SJSA1 (cell line): ENCODE data around the genes ABCB10 and TSNAX.

DNA sequence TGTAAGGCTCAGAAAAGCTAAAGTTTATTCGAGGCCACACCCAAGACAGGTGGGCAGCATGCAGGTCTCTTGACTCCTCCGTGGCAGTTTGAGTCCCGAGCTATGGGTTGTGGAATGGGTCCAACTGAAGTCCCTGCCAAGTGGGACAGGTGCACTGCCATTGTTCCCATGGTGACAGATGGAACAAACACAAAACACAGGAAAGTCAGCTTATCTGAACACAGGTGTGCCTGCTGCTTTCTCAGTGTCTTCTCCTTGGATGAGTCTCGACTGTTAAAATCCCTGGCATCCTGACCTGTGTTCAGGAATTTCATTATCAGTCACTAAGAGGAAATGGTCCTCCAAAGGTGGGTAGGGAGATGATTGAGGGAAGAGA lies 99.0 kb upstream of the RAB4A start:
- RAMPAGE, long total RNA, result no peak

- RAMPAGE, long total RNA, result no peak
Observed at GRCh38 chr1:229225153-229225747, 45.7 kb upstream of the RAB4A start.

GRCh38 chr1:229558385-229559520 lies at the start of gene ABCB10:
Gene ABCB10 (minus strand): TSS chr1:229558707.
- RAMPAGE, long total RNA, result no peak

DNA sequence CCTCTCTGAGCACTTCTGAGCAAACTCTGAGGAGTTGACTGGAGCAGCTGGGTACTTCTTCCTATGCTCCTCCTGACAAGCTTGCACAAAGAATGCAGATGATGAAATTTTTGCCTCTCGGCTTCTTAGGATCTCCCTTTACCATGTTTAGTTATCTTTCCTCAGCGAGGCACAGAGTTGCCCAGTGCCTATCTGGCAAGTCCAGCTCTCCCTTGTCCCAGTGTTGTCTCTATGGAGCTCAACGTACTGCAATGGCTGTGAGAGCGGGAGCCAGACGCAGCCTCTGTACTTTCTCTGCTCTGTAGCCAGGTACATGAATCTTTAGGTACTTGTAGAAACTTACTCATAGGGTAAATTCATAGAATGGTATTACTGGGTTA lies 79.7 kb downstream of the URB2 start:
- RAMPAGE, long total RNA, result no peak

- RAMPAGE, long total RNA, result no peak
Observed at GRCh38 chr1:229897432-229897748, 169.6 kb upstream of the GALNT2 start.

DNA sequence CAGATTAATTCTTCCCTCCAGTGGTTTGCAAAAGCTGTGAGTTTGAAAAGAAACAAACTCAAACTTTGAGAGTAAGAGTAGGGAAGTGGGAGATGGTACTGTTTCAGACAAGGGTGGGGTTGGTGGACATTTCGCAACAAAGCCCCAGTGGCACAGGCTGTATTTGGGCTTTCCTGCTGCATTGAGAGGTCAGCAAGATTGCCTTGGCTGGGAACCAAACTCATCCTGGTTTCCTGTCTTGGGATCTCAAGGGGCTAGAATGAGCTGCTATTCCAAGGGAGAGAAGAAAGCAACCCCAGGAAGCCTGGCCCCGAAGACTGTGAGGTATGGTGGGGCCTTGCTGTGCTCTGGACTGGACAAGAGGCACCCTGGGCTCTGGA lies 64.6 kb upstream of the GALNT2 start:
- RAMPAGE, long total RNA, result no peak

- RAMPAGE, long total RNA, result no peak
Observed at GRCh38 chr1:230103453-230104101, 36.5 kb downstream of the GALNT2 start.

- RAMPAGE, long total RNA, result no peak
Observed at GRCh38 chr1:230113815-230114657, 47.0 kb downstream of the GALNT2 start.

- RAMPAGE, long total RNA, result no peak
Observed at GRCh38 chr1:230210744-230211267, 143.8 kb downstream of the GALNT2 start.

DNA sequence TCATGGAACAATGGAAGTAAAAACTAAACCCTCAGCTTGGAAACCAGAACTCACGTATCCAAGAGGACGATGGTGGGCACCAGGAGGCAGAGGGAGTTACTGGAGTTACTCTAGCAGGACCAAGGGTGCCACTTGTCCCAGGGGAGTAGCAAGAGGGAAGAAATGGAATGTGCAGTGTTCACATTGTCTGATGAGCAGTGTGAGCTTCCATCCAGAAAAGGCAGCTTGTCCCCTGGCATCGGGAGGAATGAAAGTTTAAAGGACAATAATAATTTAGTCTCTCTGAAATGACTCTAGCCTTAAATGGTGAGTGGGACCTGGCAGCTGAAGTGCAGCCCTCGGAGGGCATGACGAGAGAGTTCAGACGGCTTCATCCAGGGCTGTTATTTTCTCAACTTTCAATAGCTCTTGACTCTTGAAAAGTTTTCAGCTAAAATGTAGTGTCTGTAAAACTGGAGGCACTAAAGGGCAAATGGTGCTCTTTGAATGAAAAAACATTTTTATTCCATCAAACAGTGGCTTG lies 157.1 kb downstream of the GALNT2 start:
- RAMPAGE, long total RNA, result no peak

DNA sequence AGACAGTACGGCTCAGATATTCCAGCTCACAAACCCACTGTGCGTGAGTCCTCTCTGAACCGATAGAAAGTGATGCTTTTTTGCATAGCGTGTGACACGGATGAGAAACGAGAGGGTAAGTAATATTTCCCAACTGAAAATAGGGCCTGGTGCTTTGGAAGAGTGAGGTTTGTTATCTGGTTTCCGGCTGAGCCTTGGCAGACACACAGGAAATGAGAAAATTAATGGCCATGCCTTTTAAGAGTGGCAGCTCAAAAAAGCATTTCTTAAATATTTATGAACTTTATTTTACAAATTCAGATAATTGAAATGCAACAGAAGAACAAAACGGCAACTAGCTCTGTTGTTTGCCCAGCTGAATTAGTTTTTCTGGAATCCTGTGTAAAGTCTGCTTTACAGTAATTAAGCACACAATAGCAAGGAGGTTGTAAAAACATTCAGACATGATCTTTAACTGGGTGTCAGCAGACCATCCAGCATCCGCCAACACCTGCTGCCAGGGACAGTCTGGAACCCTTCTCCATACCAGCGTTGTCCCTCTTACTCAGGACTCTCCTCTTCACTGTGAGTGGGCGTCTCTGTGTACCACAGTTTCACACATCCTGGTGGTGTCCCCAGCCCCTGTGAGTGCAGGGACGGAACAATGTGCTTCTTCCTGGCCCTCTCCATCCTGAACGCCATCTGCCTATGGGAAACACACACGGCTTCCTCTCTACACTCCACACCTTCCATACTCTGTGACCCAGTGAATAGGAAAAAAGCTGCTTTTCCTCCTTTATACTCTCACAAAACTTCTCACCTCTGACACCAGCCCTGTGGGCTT lies 155.4 kb downstream of the PGBD5 start:
- RAMPAGE, long total RNA, result no peak

DNA sequence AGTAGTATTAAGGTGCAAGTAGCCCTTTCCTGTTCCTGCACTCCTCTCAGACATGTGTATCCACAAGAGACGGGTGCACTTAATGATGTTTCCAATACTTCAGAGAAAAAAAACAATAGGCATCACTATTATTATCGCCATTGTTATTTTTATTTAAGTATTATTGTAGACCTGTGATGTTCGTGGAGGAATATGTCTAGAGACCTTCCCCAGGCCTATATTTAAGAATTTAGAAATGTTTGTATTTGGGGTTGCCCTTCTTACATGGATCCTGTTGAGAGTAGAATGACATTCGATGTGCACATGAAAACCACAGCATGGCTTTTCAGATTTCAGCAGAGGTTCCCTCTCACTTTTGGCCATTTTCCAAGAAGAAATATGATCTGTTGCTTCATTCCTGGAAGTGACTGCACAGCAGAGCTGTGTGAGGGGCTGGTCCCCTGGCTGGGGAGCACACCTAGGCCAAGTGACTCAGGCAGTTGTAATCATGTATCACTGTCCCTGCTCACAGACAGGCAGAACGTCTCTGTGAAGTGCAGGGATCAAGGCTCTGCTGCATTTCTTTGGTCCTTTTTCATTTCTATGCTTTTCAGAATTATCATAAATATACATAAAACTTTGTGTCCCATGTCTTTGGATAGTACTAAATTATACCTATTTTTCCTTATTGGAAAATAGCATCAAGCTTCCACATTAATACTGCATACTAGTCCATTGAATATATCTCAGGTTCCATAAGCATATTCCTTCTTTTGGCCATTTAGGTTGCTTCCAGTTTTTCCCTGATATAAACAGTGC lies 32.3 kb downstream of the AGT start:
- RAMPAGE, long total RNA, result no peak

- RAMPAGE, long total RNA, result no peak
Observed at GRCh38 chr1:230785905-230786462, 38.8 kb downstream of the CAPN9 start.

DNA sequence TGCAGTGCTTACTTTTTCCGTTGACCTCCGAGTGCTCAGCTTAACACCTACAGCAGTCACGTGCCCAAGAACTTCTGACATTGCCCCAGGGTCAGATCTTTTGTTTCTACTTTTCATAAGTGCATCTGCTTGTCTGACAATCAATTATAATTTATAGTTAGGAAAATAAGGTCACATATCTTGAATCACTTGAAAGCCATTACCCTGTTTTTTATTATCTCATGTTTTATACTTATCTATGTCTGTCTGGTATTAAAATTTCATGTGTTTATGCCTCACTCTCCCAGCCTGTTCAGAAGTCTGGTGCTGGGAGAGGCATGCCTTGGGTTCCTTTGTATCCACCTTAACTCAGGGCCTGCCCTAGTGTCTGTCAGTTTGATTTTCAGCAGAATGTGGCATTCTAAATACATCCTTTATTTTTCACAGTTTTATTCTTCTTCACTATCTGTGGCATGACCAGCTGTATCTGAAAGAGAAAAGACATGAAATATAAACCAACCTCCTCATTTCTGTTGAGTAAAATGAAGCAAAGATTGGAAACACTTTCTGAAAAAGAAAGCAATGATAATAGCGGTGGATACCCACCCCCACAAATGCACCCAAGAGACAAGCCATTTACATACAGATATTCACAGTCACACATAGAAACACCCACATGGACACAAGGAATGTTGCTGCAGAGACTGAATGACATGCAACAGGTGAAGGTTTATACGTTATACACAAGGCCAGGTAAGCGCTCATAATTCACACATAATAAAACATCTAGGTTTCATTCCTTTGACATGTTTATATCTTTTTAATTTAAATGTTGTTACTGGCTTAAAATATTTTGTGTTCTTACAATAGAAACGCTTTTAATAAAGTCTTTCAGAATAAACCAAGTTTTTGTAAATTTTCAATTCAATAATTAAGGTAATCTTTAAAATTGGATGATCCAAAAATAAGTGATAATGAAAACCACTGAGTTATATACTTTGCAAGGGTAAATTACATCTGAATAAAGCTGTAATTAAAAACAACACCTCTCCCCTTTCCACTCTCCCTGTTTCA lies 21.1 kb downstream of the ARV1 start:
- RAMPAGE, long total RNA, result no peak

GRCh38 chr1:231161074-231161461 lies 790 bp upstream of the TRIM67 start:
- RAMPAGE, long total RNA, result no peak

- RAMPAGE, long total RNA, result no peak
Observed at GRCh38 chr1:231362253-231362780, 24.2 kb downstream of the SPRTN start.

DNA sequence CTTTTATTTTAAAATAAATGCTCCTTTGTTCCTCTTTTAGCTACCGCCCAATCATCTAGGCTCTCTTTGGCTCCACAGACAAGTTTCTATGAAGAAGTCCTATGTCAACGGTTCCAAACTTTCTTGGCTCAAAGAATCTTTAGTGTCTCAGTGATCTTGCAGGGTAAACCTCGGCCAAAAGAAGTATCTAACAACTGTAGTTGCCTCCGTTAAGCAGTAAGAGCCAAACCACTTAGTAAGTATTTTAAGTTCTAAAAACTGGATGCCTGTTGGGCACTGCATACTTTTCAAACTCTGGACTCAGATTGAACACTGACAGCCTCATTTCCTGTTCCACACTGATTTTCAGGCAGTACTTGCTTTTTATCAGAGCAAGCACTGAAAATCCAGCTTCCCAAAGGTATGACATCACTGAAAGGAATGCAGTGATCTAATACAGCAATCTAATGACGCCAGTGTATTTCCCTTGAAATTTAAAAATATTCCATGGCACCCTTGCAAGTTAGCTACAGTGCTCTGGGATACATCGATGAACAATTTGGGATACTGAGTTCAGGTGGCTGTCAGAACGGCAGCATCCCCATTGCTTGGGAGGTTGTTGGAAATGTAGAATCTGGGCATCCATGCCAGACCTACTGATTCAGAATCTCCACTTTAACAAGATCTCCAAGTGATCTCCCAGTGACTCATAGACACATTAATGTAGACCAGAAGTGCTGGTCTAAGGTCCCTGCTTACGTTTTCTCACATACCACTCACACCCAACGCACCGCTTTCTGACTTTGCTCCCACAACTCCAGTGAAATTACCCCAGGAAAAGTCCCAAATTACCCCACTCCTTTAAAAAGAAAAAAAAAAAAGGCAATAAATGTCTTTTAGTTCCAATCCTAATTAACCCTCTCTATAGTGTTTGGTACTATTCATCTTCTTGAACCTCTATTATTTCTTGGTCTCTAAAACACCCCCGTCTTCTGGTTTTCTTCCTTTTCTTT lies 26.6 kb downstream of the EGLN1 start:
- RAMPAGE, long total RNA, result no peak

DNA sequence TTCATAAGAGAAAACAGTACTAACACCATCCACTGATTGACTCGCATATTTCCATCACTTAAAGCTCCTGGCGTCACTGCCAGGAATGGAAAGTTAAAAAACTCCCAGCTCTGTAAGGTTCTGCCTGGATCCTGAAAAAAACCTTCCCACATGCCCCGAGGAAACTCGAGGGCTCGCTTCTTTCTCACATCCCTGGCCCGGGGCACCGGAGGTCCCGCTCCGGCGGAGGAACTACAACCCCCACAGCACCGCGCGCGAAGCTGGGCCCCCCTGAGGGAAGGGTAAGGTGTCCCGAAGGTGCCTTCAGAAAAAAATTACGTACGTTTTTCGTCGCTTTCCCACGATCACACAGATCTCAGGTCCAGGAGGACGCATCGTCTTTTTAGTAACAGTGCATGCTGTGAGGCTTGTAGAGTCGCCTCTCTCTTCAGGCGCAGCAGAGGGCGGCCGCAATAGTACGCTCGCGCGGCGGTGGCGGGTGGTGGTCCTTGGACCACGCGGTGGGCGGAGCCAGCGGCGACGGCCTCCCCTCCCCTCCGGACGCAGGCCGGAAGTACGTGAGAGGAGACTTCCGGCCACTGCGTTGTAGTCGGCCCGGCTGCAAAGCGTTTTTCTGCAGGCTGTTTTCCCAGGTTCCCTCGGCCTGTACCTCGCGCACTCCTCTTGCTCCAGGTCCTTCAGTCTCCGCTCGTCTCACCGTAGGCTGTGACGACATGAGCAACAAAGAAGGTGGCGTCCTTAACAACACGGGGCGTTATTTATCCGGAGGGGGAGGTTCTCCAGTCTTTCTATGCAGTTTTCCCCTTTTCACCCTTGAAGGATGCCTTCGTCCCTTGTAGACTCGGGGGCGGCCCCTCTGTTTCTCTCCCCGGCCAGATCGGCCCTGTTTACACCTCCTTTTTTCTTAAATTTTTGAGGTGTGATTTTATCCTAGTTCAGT lies at the start of gene TSNAX:
Gene TSNAX (plus strand): TSS at position 572 of the 940 bp plus-strand sequence.
- RAMPAGE, long total RNA, result start-site peak on the minus strand centred at position 458 of the sequence, 63 bp wide, 104 and 34 reads in 2 replicates; start-site peak on the plus strand centred at position 606 of the sequence, 72 bp wide, 229 and 143 reads in 2 replicates

GRCh38 chr1:231529038-231529412 lies 556 bp downstream of the TSNAX start:
- RAMPAGE, long total RNA, result no peak

- RAMPAGE, long total RNA, result no peak
Observed at GRCh38 chr1:231971323-231971881, 344.8 kb downstream of the DISC1 start.